SK-MEL-5 (cell line): ENCODE results near the gene CDC42EP3.

GRCh38 chr2:37189595-37190265 is 1.3 kb upstream of the SULT6B1 start:
RAMPAGE:
- cytosol, long total RNA: no peak
- long total RNA: no peak
- nucleus, long total RNA: no peak

GRCh38 chr2:37213646-37214127 is 17.4 kb downstream of the CEBPZOS start:
RAMPAGE:
- cytosol, long total RNA: no peak
- long total RNA: no peak
- nucleus, long total RNA: no peak

DNA sequence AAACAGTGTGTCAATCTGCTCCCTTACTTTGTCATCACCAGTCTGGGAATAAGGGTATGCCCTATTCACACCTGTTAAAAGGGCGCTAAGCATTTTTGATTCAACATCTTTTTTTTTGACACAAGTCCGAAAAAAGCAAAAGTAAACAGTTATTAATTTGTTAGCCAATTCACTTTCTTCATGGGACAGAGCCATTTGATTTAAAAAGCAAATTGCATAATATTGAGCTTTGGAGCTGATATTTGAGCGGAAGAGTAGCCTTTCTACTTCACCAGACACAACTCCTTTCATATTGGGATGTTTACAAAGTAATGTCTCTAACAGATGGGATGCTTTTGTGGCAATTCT is 3.8 kb downstream of the CEBPZ start:
RAMPAGE:
- cytosol, long total RNA: no peak
- long total RNA: no peak
- nucleus, long total RNA: no peak

GRCh38 chr2:37243290-37244193 is 12.1 kb downstream of the NDUFAF7 start:
RAMPAGE:
- cytosol, long total RNA: no peak
- long total RNA: no peak
- nucleus, long total RNA: no peak

DNA sequence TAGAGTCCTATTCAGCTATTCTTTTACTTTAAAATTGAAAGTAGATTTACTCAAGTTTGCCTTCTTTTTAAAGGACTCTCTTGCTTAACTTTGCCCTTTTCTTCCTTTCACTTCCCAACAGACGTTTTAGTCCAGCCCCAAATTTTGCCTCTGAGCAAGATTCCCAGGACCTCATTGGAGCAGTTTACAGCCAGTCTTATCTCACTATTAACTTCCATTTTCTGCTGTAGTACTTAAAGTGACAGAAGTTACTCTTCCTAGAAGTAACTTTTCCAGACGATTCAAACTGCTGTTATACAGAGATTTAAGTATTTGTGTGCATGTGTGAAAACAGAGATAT is 1.7 kb upstream of the PRKD3 start:
RAMPAGE:
- cytosol, long total RNA: no peak
- long total RNA: no peak
- nucleus, long total RNA: no peak

DNA sequence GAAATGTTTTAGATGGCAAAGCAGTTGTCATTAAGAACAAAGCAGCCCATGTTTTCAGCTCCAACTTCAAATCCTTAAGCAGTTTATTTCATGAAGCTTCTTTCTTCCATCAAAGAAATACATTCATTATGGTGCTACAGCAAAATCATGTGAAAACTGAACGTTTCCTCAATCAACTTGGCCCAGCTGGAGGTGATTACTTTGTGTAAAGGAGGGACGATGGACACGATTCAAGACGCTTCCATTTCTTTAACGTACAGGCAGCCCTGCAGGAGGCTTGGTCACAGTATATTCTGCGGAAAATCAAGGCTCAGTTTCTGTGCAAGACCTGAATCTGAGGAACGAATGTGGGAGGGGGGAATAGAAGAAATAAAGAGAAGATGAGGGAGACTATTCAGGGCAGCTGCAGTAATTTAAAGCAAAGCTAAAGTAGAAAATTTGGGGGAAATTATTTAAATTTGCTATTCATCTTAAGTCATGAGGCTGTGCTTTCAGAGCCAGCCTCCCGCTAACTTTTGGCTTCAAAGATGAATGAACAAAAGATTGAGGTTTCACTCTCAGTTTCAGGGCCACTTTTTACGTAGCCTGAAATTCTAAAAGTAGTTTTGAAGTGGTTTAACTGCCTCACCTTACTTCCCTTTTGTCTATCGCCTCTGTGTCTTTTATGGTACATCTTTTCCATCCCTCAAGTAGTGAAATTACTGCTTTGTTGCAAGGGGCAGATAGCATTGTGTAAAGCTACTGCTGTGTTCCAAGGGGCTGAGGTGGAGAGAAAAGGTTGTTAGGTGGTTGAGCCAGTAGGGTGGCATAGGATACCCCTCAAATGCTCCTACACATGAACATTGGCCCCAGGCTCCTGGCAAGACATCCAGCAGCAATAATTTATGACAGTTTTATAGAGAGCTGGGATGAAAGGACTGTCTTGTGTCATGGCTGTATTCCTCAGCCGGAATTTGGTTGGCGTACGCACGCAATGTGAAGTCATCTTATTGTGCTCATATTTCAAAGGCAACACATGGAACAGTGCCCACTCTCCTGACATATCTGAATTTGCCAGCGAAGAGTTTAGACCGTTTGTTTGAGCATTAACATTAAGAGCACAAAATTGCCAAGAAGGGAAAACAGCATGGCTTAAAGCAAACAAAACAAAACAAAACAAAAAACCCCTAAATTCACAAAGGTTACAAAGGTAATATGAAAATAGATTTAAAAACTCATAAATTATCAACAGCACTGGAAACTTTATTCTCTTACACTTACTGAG is 32.0 kb downstream of the QPCT start:
RAMPAGE:
- cytosol, long total RNA: no peak
- long total RNA: no peak
- nucleus, long total RNA: no peak

RAMPAGE:
- cytosol, long total RNA: no peak
- long total RNA: no peak
- nucleus, long total RNA: no peak
These were observed at the start of gene CDC42EP3 for GRCh38 chr2:37671291-37671879. Gene CDC42EP3 (minus strand): TSS chr2:37671642.

GRCh38 chr2:37855173-37856078 is 69.7 kb upstream of the RMDN2 start:
RAMPAGE:
- cytosol, long total RNA: no peak
- long total RNA: no peak
- nucleus, long total RNA: no peak

DNA sequence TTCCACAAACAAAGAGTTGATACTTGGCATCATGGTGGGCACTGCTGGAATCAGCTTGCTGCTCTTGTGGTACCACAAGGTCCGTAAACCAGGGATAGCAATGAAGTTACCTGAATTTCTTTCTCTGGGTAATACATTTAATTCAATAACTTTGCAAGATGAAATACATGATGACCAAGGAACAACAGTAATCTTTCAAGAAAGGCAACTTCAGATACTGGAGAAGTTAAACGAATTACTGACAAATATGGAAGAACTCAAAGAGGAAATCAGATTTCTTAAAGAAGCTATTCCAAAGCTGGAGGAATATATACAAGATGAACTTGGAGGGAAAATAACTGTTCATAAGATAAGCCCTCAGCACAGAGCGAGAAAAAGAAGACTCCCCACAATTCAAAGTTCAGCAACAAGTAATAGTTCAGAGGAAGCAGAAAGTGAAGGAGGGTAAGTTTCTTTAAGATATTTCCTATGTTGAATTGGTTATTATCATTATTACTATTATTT is 4.3 kb downstream of the RMDN2 start:
RAMPAGE:
- cytosol, long total RNA: no peak
- long total RNA: no peak
- nucleus, long total RNA: no peak

DNA sequence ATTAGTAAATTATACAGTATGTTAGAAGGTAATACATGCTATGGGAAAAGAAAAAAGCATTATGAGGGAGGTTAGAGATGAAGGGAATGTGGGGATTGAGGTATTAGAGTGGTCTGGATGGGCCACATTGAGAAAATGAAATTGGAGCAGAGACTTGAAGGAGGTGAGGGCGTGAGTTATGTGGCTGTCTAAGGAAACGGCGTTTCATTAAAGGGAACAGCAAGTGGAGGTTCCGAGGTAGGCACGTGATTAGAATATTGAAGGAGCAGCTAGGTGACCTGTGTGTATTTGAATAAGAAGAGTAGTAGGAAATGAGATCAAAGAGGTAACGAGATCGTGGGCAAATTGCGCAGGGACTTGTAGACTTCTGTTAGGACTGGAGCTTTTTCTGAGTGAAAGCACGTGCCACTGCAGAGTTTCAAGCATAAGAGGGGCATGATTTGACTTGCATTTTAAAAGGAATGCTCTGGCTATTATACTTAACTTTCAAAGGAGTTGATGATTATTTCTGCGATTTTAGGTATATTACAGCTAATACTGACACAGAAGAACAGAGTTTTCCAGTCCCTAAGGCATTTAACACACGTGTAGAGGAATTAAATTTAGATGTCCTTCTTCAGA is 48.5 kb downstream of the RMDN2 start:
RAMPAGE:
- cytosol, long total RNA: no peak
- long total RNA: no peak
- nucleus, long total RNA: no peak

GRCh38 chr2:38066472-38066788 is 9.5 kb downstream of the CYP1B1 start:
RAMPAGE:
- cytosol, long total RNA: no peak
- long total RNA: no peak
- nucleus, long total RNA: no peak

DNA sequence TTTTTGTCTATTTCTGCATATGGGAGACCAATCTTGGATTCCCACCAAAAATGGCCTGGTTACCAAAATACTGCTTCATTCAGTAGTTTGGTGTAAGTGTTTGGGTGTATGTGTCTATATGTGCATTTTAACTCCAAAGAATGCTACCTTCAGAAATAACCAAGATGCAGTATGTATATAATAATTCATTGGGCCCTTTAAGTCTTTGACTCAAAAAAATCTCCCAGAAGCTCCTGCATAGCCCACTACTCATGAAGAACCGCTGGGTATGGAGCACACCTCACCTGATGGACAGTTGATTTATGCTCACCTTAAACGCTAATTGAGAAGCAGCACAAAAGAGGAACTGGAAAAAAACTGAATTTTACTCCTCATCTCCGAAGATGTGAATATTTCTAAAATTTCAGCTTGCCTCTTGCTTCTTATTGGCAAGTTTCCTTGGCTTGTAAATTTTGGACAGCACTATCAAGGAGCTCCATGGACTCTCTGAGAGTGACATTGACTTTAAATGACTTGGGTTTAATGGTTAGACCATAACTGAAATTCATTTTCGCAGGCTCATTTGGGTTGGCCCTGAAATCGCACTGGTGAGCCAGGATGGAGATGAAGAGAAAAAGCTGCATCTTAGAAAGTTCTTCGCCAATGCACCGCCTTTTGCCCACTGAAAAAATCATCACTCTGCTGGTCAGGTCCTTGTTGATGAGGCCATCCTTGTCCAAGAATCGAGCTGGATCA is 5.5 kb downstream of the CYP1B1 start:
RAMPAGE:
- cytosol, long total RNA: no peak
- long total RNA: no peak
- nucleus, long total RNA: no peak

GRCh38 chr2:38071035-38071377 is 4.9 kb downstream of the CYP1B1 start:
RAMPAGE:
- cytosol, long total RNA: no peak
- long total RNA: no peak
- nucleus, long total RNA: no peak

GRCh38 chr2:38097866-38098917 is 22.2 kb upstream of the CYP1B1 start:
RAMPAGE:
- cytosol, long total RNA: no peak
- long total RNA: no peak
- nucleus, long total RNA: no peak

GRCh38 chr2:38146147-38147361 is 70.6 kb upstream of the CYP1B1 start:
RAMPAGE:
- cytosol, long total RNA: no peak
- long total RNA: no peak
- nucleus, long total RNA: no peak

DNA sequence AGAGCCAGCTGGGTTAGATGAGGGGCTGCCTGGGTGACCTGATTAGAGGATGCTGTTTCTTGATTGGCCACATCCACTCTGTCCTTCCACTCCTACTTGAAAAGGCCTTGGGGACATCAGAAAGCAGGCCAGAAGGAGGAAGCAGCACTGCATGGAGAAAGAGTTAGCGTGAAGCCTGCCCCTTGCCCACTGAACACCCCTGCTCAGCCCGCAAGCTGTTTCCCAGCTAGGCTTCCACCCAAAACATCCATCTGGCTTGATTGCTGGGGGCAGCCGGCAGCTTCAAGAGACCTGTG is 94.1 kb downstream of the HNRNPLL start:
RAMPAGE:
- cytosol, long total RNA: no peak
- long total RNA: no peak
- nucleus, long total RNA: no peak

RAMPAGE:
- cytosol, long total RNA: no peak
- long total RNA: no peak
- nucleus, long total RNA: no peak
These were observed 1.7 kb downstream of the HNRNPLL start for GRCh38 chr2:38601092-38601367.

RAMPAGE:
- cytosol, long total RNA: no peak
- long total RNA: no peak
- nucleus, long total RNA: no peak
These were observed 1.3 kb downstream of the SRSF7 start for GRCh38 chr2:38749769-38750262.

GRCh38 chr2:38750263-38750796 is 831 bp downstream of the SRSF7 start:
RAMPAGE:
- cytosol, long total RNA: no peak
- long total RNA: no peak
- nucleus, long total RNA: no peak

RAMPAGE:
- cytosol, long total RNA: no peak
- long total RNA: no peak
- nucleus, long total RNA: no peak
These were observed 26.1 kb downstream of the DHX57 start for GRCh38 chr2:38849552-38850160.